ENCODE results near the genes SUPT20H and POSTN.

DNA sequence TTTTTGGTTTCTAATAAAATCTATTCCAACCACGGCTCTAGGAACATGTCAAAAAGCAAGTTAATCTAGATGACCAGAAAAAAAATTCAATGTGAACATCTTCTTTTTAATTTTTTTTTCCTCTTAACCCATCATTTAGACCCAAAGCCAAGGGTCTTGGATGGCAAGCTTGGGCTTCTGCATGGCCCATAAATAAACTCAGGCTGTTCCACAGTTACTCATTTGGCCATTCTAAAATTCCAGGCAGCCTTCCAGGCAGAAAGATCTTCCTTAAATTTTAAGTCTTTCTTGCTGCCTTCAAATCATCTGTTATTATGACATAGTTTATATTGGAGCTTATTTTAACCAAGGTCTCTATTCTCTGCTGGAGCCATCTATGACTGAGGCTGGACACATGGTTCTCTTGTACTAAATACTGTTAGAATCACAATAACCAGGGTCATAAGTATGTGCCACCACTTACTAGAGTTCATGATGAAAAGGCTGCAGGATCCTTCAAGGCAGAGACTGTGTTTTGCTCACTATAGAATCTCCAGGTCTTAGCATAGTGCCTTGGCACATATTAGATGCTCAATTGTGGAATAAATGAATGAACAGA is 317.4 kb upstream of the MAB21L1 start:
- RRBS, result no CpG with 5 or more reads among the region's 1 CpG

DNA sequence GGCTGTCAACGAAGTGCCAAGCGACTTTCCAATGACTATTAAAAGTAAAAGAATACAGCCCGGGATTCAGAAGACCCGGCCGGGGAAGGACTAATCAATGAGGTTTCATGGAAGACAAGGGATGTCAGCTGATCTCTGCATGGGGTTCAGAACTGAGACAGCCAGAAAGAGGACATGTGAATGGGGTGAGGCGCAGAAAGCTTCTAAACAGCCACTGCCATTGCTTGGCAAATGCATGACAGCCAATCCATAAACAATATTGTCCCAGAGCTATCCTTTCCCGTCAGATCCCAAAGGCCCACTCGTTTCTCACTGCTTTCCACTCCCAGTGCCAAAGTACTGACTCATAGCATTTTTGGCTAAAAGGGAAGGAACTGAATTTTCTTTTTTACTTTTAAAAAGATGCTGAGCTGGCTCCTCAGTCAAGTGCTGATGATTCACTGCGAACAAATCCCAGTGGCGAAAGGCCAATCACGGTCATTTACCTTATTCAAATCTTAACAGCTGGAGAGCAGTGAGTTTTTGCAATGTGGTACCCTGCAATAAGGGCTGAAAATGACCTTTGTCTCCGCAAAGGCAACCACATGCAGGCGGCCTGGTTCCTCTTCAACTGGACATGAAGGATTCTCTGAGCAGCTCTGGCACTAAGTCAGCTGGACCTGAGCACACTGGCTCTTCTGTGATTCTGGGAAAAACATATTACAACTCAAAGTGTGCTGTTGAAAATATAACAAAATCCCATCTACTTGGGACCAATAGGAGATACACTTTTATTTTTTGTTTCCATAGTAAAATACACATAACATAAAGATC is 151.8 kb downstream of the DCLK1 start:
- RRBS, result no CpG with 5 or more reads among the region's 13 CpGs

- RRBS, result no CpG with 5 or more reads among the region's 7 CpGs
Measured at GRCh38 chr13:35988541-35989171, 142.5 kb downstream of the DCLK1 start.

- RRBS, result no CpG with 5 or more reads among the region's 8 CpGs
Measured at GRCh38 chr13:36030721-36031223, 100.4 kb downstream of the DCLK1 start.

DNA sequence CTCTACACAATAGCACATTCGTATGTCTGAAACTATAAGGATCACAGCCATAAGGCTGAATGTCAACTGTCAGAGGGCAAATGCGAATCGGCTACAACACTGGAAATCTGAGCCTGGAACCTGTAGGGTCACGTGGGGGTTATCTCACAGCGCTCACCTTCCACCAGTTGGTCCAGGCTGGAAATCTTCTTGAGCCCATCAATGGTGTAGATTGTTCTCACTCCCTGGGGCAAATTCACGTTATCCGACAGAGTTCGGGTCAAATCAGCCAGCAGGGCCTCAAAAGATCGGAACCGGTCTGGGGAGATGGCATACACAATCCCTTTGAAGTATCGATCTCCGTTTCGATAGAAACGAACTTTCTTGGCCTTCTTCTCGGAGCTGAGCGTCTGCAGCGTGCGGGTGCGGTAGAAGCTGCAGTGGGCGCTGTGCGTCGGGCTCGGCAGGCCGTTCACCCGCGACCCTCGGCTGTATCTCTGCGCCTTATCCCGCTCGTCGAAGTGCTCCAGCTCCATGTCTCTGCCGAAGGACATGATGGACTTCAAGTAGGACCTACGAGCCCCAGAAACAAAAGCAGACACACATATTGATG is 5.5 kb downstream of the DCLK1 start:
- RRBS, result no CpG with 5 or more reads among the region's 33 CpGs

DNA sequence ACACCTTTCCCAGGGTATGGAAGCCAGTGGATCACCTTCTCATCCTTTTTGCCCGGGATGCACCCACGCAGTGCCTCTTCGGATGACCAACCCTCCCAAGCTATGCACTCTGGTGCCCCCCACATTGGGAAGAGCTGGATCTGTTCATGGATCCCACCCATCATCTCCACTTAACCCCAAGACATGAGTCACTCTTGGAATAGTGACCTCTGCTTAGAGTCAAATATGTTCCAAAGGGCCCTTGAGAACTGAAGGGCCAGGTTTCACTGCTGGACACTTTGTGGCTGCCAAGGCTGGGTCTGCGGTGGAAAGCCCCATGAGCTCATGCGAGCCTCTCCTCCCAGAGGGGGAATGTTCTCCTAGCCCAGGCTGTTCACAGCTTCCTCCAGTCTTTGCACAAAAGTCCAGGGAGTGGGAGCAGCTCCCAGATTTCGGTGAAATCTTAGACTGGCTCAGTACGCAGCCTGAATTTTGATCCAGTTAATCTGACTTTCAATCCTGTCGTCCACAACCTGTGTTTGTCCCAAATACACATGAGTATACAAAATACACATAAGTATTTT is 693 bp upstream of the DCLK1 start:
- RRBS, result no CpG with 5 or more reads among the region's 8 CpGs

- RRBS, result no CpG with 5 or more reads among the region's 11 CpGs
Measured at GRCh38 chr13:36819872-36820138, 783 bp downstream of the RFXAP start.

GRCh38 chr13:36827912-36828719 is 9.1 kb downstream of the RFXAP start:
- RRBS, result no CpG with 5 or more reads among the region's 4 CpGs

DNA sequence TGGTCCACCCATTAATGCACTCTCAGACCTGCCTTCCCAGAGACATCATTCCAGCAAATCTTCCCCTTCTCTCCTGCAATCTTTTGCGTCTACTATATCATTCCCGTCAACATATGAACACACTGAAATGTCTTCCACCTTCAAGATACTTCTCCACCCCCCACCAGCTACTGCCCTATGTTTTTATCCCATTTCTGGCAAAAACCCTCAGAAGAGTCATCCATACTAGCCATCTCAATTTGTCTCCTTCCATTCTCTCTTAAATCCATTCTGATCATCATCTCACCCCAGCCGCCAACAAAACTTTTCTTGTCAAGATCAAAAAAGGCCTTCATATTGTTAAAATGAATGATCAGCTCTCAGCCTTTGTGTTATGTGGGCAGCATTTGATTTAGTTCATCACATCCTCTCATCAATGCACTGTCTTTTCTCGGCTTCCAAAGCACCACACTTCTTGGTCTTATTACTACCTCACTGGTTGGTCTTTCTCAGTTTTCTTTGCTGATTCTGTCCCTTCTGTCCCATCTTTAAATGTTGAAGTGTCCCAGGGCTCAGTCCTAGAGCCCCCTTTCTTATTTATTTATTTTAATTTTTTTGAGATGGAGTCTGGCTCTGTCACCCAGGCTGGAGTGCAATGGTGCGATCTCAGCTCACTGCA is 30.9 kb downstream of the RFXAP start:
- RRBS, result no CpG with 5 or more reads among the region's 5 CpGs

DNA sequence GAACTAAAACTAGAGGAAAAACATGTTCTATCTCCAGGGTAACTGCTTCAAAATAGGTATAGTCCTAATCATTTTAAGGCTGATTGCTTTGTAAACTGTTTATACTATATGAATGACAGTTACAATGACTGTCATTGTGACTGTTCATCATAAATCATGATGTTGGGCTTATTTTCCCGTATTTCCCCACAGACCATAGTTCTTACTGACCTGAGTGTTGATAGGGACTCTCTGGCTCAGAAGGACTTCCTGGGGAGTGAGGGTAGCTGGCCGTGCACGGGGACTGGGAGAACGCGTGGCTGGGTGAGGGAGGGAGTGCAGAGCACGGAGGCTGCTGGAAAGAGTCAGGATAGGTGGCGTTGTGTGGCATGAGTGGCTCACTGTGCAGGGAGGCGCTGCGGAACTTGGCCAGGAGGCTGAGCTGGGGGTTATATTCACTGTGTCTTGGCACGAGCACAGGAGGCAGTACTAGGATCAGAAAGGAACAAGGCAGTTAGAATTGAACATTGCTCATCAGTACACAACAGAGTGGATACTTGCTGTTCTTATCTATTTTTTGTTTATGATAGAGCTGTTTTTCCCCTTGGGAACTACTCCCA is 47.5 kb downstream of the SMAD9 start:
- RRBS, result no CpG with 5 or more reads among the region's 10 CpGs

- RRBS, result no CpG with 5 or more reads among the region's 2 CpGs
Measured at GRCh38 chr13:37008987-37009414, 8.4 kb downstream of the EXOSC8 start.

DNA sequence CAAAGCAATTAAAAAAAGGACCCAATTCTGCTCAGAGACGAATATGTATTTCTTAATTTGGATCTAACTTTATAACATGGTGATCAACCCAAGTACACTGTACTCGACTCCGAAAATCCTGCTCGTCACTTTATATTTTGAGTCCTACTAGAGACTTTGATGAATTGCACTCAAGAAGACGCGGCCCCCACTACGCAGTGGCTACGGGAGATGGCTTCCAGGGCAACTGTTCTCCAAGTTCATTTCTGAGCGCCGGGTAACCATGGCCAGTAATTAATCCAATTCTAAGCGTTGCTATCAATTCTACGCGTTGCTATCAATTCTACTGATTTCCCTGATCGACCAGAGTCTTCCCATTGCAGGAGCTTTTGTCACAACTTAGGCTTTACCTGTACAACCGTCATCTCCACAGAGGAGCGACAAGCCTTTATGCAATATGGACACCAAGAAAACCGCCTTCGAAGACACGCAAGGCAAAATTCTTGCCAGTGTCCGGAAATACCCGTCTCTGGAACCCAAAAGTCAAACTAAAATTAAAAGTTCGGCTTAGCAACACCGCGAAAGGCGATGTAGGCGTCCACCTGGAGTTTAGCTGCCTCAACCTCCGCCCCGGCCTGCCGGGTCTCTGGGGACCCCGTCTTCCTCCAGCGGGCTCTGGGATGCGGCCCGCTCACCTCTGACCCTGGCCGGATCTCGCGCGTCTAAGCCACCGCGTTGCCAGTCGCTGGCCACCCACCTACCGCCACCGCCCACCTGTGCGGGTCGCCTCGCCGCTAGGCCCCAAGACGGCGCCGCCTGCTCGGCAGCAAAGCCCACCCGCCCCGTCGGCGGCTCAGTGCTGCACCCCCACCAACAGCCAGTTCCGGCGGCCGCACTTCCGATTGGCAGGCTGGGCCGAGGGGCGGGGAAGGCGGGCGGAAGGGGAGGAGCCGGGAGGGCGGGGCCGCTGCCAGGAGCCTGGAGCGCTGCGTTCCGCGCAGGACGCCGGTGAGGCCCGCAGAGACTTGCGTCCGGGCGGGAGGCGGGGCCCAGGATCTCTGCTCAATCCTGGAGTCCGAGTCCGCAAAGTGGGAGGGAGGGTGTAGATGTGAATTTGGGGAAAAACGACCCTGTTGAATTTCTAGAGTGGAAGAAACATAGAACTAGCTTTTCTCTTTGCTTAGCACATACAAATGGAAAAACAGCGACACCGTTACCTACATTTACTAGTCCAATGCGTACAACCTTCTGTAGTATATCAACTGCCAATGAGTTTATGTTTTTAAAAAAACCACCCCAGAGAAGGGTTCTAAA is at the start of gene SUPT20H:
Gene SUPT20H (minus strand): TSS at position 883 of the 1,293 bp plus-strand sequence.
- RRBS, result 1% methylated on average over 22 of the region's 82 CpGs

- RRBS, result no CpG with 5 or more reads among the region's 5 CpGs
Measured at GRCh38 chr13:37288022-37288472, 182.6 kb upstream of the CSNK1A1L start.

DNA sequence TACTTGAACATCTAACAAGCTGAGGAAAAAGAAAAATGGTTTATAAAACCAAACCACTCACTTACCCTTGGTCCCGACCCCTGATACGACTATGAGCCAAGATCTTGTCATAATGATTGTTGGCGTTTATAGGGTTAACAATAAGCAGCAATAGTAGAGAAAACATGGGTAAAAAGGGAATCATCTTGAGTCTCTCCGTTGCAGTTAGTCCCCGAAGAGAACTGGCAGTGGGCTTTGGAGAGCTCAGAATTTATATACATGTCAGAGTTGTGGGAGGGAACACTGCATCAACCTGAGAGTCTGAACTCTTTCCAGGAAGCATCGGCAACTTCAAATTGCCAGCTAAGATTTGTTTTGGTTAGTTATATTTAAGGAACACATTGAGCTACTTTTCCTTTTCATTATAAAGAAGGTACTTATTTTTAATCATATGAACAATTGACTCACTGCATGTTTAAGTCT is at the start of gene POSTN:
Gene POSTN (minus strand): TSS at position 226 of the 462 bp plus-strand sequence.
- RRBS, result no CpG with 5 or more reads among the region's 6 CpGs

GRCh38 chr13:37886923-37887345 is 17.4 kb upstream of the TRPC4 start:
- RRBS, result no CpG with 5 or more reads among the region's 4 CpGs

GRCh38 chr13:37934843-37935088 is 65.2 kb upstream of the TRPC4 start:
- RRBS, result no CpG with 5 or more reads among the region's 5 CpGs

DNA sequence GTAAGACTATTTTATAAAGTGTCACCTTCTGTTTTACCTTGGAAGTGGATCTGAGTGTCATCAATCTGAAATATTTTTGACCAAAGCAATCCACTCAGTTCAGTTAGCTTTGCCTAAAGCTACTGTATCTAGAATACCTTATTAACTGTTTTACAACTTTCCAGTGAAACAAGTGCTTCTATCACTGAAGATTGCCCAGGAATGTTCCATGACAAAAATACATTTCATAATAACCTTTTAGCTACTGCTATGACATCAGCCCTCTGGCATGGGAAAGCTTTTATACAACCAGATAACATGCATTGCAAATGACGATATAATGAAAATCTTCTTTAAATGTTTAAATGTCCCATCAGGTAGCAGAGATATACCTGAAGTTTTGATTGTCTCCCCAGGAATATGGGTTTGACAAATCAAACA is 72.2 kb downstream of the UFM1 start:
- RRBS, result no CpG with 5 or more reads among the region's 1 CpG

DNA sequence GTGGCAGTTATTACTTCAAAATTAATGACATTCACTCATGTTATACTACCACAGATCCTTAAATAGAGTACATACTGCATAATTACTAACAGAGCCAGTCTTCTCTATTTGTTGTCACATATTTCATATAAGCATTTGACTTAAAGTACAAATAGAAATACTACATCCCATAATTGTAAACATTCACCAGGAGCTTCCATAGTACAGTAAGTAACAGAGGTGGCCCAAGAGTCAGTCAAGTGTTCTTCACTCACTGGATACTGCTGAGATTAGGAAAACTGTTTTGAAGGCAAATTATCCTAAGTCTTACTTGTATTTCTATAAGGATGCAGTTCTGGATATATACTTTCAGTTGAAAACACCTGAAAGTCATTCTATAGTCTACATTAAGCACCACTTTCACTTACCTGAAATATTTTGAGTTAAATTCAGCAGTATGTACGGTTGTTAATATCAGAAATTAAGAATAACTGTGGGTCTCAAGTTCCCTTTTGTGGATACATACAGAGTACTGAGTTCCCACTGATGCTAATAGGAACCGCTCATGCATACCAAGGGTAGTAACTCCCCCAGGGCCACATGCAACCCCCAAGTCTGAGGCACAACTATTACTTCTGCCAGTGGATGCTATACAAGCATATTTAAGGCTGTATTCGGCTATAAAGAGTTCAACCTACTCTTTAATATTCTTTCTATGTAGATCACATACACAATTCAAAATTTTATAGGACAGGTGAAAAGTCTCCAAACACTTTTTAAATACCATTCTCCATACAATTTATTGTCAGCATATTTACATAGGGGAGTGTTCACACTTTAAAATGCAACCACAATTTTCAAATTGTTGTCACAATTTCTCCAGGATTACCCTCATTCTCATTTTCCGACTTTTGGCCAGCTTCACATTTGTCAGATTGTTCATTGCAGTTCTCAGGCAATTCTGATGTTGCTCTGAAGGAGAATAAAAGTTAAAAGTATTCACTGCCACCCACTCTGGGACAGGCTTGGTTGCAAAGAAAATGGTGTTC is 20.1 kb upstream of the STOML3 start:
- RRBS, result no CpG with 5 or more reads among the region's 4 CpGs

GRCh38 chr13:39459280-39459810 is 143.6 kb downstream of the LHFPL6 start:
- RRBS, result no CpG with 5 or more reads among the region's 4 CpGs

DNA sequence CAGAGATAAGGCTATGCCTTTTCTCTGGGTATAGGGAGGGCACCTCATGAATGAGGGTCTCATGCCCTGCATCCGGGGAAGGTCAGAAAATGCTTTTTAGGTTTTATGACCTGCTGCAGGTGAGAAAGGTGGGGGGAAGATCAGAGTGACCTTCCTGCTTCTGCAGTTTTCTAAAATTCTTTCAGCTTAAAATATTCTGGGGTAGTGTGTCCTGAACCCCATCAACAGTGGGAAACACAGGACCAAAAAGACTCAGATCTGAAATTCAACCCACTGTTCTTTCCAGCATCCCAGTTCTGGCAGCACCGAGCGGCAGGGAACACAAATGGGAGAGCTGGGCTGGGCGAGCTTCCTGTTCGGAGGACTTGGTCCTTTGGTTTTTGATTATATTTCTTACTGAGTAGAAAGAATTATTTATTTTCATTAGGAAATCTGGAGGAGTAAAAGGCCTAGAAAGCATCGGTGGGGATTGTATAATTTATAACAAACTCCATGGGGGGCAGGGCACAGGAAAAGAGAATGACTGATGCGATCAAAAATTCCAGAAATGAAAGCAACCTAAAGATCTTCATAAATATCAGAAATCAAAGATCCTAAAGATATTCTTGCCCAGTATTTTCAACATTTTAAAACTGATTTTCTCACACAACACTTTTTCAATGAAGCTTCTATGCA is 239.1 kb downstream of the COG6 start:
- RRBS, result no CpG with 5 or more reads among the region's 7 CpGs